Pulmonary lymph node (tissue), 1 donor: Measurements from ENCODE around the genes NRSN1 and RIPOR2.

DNA sequence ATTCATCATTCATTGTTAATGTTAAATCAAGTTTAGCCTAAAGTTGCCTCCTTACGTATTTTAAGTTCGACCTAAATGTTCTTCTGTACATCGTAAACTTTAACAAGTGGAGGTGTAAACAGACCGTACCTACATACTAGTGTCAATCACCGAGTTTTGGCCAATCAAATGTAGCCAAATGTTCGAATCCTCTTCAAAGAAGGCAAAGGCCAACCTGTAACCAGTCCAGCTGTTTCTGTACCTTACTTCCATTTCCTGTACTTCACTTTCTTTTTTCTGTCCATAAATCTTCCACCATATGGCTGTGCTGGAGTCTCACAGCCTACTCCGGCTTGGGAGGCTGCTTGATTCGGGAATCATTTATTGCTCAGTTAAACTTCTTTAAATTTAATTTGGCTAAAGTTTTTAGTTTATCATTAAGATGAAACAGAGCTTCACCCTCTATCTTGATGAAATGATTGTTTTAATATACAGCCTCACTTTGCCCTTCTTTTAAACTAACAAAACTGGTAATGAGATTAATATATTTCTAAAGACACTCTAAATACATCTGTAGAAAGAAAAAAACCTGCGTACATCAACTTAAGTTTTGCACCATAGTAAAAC, 13.3 kb downstream of the MBOAT1 start:
- PRO-cap: no peak

- PRO-cap: no peak
Measured at GRCh38 chr6:20202586-20203011, 9.7 kb downstream of the MBOAT1 start.

DNA sequence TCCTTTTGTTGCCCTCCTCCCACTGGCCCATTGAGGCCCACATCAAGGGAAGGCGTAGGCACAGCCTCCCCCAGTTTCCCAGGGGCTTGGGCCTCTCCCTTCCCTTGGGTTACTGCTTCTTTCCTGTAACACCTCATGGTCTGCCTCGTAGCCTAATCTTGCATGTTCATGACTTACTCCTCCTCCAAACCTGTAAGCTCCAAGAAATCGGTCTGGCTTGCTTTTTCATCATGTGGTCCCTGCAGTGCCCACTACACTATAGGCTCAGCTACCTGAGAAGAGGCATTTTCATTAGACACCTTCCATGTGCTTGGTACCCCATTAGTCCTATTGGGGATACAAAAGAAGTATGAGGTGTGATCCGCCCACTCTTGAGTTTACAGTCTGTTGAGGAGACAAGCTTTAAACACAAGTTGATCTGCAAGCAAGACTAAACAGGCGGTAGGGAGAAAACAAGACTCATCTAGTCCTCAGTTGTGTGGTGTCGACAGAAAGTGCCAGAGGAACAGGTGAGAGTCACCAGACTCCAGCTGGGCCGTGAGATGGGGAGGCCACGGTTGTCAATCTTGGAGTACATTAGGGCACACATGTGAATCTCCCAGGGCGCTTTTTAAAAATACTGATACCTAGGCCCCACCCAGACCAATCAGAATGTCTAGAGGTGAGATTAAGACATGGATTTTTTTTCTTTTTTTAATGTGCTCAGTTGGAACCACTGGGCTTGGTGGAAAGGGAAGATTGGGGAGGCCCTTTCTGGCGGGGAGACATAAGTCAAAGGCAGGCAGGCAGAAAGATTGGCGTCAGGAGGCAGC, 10.2 kb downstream of the E2F3 start:
- PRO-cap: no peak

- PRO-cap: no peak
Measured at GRCh38 chr6:21141499-21141926, 452.0 kb upstream of the SOX4 start.

GRCh38 chr6:21402232-21402942, 191.2 kb upstream of the SOX4 start:
- PRO-cap: no peak

- PRO-cap: no peak
Measured at GRCh38 chr6:21538158-21538453, 55.4 kb upstream of the SOX4 start.

DNA sequence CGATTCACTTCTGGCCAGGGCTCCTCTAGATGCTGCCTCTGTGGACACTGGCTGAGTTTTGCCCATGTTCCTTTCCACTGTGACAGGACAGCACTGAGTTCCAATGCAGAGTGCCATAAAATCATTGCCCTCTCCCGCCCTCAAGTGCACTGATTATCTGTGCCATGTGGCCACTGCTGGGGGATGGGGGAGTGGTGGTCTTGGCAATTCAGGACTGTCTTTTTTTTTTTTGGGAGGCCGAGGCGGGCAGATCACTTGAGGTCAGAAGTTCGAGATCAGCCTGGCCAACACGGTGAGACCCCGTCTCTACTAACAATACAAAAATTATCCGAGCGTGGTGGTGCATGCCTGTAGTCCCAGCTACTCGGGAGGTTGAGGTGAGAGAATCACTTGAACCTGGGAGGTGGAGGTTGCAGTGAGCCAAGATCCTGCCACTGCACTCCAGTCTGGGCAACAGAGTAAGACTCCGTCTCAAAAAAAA, 23.3 kb upstream of the SOX4 start:
- PRO-cap: no peak

GRCh38 chr6:21589114-21589247, 4.6 kb upstream of the SOX4 start:
- PRO-cap: no peak

GRCh38 chr6:21913999-21914403, 320.4 kb downstream of the SOX4 start:
- PRO-cap: no peak

DNA sequence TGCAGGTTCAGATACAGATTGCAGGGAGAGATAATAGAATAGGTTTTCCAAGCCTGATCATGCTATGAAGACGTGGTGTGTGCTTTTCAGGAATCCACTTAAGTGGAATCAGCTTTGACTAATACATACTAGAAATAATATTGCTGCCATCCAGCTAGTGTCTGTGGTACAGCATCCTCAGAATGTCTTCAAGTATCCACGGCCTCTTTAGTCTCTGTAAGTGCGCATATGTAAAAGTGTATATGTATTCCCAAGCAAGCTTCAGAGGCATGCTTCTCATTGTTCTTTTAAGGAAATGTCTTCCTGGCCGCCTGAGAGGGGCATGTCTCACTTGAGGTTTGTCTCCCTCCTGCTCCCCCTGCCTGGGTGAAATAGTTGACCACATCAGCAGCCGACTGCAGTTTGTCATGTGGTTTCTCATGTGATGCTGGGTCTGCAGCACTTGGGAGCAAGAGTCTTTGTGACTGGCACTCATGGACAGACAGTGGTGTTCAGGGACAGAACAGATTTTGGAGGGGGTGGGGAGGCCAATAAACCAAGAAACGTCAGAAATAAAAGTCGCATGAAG, 150.9 kb downstream of the PRL start:
- PRO-cap: no peak

GRCh38 chr6:23650583-23651277, 475.3 kb upstream of the NRSN1 start:
- PRO-cap: no peak

GRCh38 chr6:24125868-24126521, at the start of gene NRSN1:
Gene NRSN1, plus strand, starts transcription at chr6:24126215.
- PRO-cap: no peak

DNA sequence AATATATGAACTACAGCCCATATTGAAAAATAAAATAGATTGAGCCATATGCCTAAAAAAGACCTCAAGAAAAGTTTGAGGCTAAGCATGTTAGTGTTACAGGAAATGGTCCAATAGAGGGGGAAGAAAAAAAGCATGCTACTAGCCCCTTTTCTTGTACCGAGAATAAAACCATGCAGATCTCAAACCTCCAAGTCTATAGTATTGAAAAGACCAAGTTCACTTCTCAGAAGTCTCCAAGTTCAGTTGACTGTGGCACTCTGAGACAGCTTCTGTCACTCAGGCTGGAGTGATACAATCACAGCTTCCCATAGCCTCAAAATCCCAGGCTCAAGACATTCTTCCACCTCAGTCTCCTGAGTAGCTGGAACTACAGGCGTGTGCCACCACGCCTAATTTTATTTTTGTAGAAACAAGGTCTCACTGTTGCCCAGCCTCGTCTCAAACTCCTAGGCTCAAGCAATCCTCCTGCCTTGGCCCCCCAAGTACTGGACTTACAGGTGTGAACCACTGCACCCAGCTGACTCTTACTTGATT, 16.2 kb downstream of the C6orf62 start:
- PRO-cap: no peak

GRCh38 chr6:24761341-24761863, 13.3 kb upstream of the GMNN start:
- PRO-cap: no peak

DNA sequence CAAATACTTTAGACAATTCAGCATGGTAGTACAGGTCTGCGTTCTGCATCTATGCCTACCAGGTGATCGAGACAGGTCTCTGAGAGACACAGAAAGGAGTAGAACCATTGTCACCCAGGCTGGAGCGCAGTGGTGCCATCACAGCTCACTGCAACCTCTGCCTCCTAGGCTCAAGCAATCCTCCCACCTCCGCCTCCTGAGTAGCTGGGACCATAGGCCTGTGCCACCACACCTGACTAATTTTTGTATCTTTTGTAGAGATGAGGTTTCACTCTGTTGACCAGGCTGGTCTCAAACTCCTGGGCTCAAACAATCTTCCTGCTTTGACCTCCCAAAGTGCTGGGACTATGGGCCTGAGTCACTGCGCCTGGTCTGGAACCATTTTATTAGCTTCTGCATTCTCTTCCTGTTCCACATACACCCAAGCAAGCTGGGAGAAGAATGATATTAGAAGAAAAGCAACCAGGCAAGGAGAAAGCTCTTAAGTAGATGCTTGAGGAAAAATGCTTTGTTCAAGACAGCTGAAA, 35.9 kb upstream of the ARMH2 start:
- PRO-cap: no peak

DNA sequence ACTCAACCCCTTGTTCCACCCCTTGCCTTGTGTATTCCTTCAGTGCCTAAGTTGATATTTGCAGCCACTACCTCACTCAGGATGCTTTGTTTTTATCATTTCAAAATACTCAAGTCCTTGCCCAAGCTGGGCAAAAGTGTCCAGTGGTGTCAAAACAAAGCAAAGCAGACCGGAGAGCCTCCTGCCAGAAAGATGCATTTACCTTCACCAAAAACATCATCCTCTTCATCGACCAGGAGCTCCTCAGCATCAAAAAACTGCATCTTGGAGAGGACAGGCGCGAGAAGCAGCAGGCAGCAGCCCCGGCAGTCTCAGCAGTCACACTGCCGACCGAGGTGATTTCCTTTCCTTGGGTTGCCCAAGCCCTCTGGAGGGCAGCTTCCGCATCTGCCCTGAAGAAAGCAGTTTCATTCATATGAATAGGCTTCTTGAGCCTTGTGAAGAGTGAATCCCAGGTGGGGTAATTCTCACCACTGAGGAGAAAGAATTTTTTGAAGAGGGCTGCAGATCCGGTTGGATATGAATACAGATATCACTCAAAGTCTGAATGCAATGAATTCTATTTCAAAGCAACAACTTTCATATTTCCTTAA, at the start of gene RIPOR2:
TSS of gene RIPOR2 (minus strand) at position 325 of the 593 bp plus-strand sequence.
- PRO-cap: bidirectional peak, plus-strand start at position 438 of the sequence, minus-strand start at position 325 of the sequence

GRCh38 chr6:24951719-24952656, 16.2 kb upstream of the RIPOR2 start:
- PRO-cap: bidirectional peak, plus-strand start at chr6:24951980, minus-strand start at chr6:24951848

DNA sequence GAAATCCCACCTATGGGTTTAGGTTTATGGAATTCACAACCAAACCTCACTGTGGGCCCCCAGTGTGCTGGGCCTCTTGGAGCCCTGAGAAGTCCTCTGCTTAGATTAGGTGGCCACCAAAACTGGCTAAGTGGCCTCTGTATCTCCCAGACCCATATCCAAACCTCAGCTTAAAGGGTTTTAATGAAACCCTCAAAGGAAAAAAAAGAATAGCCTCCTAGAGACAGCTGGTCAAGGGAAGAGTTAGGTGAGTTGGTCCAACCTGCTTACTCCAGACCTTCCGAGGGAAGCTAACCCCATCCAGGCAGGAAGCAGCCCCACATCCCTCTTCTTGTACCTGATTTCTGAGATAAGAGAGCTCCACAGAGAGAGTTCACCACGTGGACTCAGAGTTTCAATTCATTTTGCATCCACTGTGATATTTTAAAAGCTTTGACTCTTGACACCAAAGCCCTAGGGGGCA, 55.9 kb upstream of the RIPOR2 start:
- PRO-cap: unidirectional peak, minus-strand start at position 396 of the sequence

GRCh38 chr6:25050068-25050981, 114.6 kb upstream of the RIPOR2 start:
- PRO-cap: unidirectional peak, plus-strand start at chr6:25050603

GRCh38 chr6:25083676-25084301, 148.0 kb upstream of the RIPOR2 start:
- PRO-cap: no peak